Choroid plexus epithelial cell (primary cell): ENCODE results near the gene PRDM11.

DNA sequence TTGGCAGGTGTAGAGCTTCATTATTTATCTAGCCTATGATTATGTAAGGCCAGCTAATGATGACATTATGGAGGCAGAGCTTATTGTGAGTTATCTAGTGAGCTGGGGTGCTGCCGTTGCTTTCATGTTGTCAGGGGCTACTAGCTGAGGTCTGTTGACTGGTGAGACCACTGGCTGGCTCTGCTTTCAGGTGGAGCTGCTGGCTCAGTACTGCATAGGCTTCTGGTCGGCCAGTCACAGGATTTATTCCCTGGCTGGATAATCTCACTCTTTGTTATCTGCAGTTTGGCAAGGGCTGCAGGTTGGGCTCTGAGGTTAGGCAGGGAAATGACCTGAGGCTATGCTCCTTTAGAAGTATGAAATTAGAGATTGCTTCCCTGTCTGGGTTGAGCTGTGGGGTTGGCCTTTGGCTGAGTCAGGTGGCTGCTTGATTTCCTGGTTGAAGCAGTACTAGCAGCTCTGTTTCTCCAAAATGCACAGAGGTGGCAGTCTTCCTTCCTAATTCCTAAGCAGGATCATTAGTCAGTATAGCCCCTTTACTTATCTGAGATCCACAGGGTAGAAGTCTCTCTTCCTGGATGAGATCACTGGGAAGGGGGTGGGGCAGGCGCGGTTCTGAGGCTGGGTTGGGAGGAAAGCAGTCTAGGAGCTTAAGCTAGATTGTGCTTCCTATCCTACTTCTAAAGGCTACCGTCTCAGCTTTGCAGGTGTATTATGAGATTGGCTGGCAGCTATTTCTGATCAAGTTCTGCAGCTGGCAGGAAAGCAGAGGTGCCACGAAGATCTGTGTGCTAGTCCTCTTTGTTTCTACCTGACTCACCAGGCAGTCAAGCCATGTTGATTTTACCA, 1917.6 kb downstream of the LRRC4C start:
- RRBS = no CpG with 5 or more reads among the region's 6 CpGs

DNA sequence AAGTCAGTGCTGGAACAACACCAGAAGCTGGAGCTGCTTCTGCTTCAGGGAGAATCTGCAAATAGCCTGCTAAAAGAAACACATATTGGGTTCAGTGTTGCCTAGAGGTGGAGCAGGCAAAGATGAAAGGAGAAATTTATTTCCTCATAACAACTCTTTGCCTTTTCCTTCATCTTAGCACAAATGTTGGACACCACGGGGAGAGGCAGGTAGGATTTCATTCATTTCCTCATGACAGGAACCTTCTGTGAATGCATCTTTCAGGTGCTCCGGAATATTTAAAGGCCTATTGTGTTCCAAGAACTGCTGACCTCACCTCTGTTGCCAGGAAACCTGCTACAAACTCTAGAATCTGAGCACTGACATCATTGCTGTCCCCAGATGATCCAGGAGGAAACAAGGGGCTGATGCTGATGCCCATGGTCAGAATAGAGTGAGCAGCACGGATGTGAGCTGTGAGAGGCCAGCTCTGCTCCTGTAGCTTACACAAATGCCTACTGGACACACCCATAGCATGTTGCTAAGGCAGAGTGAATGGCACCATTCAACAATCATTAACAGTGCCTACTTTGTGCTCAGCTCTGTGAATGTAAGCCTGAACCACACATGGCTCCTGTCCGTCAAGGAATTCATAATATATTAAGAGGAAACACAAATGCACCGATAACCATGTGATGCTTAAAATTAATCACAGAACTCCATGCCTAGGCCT, 276.8 kb upstream of the API5 start:
- RRBS = no CpG with 5 or more reads among the region's 5 CpGs

DNA sequence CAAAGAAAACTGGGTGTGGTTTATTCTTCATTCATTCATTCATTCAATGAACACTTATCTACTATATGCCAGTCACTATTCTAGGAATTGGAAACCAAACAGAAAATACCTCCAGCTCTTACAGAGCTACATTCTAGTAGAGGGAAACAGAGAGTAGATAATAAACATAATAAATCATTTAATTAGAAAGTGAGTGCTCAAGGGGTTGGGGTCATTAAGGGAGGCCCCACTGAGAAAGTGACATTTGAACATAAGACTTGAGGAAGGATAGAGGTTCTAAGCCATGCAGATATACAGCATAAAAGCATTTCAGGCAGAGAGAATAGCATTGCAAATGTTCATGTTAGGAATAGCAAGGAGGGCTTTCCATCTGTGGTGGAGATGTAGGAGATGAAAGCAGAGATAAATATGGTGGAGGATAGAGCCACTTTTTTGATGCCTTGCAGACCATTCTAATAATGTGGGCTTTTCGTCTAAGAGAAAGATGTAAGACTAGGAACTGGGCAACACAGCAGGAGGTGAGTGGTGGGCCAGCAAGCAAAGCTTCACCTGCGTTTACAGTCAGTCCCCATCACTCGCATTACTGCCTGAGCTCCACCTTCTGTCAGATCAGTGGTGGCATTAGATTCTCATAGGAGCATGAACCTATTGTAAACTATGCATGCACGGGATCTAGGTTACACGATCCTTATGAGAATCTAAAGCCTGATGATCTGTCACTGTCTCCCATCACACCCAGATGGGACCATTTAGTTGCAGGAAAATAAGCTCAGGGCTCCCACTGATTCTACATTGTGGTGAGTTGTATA, 62.4 kb downstream of the TTC17 start:
- RRBS = no CpG with 5 or more reads among the region's 5 CpGs

GRCh38 chr11:43435877-43436386, 77.2 kb downstream of the TTC17 start:
- RRBS = no CpG with 5 or more reads among the region's 3 CpGs

DNA sequence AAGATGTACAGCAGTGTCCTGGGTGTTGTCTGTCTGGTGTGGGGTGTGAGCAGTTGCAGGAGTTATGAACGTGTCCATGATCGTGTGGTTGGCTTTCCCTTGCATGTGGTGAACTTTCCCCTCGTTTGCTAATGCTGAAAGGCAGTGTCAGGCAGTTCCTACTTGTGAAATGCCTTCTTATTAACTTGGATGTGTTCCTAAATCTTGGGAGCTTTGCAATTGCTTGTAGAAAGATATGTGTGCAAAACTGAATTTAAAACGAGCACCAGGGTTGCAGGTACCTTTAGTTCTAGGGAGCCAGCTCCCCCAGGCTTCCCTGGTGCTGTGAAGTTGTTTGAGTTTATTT, 35.9 kb upstream of the HSD17B12 start:
- RRBS = no CpG with 5 or more reads among the region's 4 CpGs

- RRBS = no CpG with 5 or more reads among the region's 3 CpGs
These were observed 5.7 kb downstream of the ALKBH3 start for GRCh38 chr11:43886285-43886864.

DNA sequence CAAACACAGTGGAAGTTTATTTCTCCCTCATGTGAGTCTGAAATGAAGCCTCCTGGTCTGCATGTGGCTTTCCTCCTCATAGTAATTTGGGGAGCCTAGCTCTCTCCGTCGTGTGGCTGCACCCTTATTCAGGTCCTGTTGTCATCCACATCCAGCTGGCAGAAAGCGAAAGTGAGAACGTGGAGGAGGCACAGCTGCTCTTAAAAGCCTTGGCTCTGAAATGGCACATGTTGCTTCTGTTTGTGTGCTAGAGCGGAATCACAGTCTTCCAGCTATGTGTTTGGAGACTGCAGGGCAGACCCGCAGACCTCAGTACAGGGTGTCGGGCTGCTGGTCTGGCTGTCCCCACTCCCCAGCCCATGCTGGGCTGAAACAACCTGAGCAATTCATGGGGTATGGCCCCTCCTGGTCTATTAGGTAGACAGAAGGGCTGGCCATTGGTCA, 50.4 kb downstream of the C11orf96 start:
- RRBS = no CpG with 5 or more reads among the region's 7 CpGs

GRCh38 chr11:44590642-44591807, 25.6 kb downstream of the CD82 start:
- RRBS = no CpG with 5 or more reads among the region's 11 CpGs

DNA sequence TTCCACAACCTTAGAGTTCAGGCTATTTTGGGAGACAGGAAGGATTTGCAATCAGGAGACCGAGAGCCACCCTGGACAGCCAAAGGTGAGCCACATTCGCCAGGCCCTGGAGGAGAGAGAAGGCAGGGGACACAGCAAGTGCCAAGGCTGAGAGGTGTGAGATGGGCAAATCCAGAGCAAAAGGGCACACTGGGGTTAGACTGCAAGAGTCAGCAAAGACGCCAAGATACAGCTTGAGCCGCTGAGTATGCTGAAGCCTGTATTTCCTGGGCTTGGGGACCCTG, 66.4 kb downstream of the CD82 start:
- RRBS = no CpG with 5 or more reads among the region's 4 CpGs

- RRBS = no CpG with 5 or more reads among the region's 5 CpGs
These were observed 67.0 kb upstream of the TSPAN18 start for GRCh38 chr11:44659625-44660278.

GRCh38 chr11:44857427-44857922, 93.2 kb downstream of the TP53I11 start:
- RRBS = no CpG with 5 or more reads among the region's 9 CpGs

DNA sequence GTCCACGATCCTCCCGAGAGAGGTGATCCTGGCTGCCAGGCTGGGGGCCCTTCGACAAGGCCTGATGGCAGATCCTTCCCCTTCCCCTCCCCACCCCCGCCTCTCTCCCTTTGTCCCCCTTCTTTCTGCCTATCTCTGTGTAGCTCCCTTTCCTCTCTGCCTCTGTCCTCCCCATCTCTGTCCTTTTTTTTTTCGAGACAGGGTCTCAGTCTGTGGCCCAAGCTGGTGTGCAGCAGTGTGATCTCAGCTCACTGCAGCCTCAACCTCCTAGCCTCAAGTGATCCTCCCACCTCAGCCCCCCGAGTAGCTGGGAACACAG, 38.9 kb downstream of the TP53I11 start:
- RRBS = no CpG with 5 or more reads among the region's 6 CpGs

DNA sequence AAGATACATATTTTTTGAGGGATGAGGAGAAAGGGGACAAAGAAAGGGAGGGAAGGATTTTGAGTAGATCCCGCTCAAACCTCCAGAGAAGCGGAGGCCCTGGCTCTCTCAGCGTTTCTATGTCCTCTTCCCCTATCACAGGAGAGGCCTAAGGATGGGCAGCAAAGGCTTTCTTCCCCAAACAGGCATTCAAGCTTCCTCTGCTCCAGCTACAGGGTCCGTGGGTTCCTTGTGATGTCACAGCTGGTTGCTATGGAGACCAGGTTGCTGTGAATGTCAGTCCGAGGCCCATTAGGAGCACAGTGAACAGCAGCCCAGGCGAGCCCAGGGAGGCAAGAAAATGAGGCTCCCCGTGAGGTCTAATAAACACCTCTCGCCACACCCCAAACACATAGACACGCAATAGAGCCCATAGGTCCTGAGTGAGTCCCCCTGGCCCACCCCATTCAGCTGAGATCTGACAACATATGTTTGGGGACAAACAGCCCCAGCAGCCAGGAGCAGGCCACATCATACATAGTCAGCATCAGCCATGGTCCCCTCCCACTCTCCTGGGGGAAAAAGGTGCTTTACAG, 22.9 kb upstream of the TP53I11 start:
- RRBS = no CpG with 5 or more reads among the region's 9 CpGs

DNA sequence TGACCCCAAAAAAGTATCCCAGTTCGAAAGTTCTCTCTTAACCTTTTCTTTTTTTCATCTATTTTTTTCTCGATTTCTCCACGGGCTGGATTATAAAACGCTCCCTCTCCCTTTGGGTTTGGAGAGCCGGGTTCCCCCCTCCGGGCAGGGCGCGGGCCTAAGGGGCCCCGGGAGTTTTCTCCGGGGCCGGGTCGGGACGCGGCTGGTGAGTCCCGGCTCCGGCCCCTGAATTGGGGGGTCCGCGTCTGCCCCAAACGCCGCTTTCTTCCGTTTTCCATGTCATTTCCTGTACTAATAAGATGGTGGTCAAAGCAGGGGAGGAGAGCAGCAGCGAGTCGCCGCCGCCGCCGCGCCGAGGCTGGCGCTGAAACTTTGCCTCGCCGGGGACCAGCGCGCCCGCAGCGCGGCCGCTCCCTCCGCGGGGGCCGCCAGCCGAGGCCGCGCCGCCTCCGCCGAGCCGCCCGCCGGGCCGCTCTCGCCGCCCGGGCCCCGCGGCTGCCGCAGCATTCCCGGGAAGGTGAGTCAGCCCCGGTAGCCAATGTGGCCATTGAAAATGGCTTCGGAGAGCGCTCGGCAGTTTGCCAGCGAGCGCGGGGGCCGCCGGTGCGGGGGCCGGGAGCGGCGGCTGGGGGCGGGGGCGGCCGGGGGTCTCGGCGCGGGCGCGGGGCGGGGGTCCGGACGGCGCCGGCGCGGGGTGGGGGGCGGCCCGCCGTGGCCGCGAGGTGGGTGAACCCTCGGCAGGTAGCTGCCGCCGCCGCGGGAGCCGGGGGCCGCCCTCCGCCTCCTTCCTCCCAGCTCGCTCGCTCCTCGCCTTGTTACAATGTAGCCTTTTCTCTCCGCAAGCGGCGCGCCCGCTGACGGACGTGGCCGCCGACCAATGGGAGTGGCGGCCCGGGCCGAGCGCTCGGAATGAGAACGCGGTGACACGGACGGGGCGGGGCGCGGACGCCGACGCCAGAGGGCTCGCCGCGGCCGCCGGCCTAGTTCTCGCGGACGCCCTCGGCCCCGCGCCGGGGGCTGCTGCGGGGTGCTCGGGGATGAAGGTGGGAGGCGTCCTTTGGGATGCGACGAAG, at the start of gene PRDM11:
PRDM11 (plus strand) TSS at position 279 of the 1,073 bp plus-strand sequence.
- RRBS = 1% methylated on average over 64 of the region's 143 CpGs

- RRBS = no CpG with 5 or more reads among the region's 10 CpGs
These were observed 32.4 kb downstream of the SYT13 start for GRCh38 chr11:45253648-45254219.

DNA sequence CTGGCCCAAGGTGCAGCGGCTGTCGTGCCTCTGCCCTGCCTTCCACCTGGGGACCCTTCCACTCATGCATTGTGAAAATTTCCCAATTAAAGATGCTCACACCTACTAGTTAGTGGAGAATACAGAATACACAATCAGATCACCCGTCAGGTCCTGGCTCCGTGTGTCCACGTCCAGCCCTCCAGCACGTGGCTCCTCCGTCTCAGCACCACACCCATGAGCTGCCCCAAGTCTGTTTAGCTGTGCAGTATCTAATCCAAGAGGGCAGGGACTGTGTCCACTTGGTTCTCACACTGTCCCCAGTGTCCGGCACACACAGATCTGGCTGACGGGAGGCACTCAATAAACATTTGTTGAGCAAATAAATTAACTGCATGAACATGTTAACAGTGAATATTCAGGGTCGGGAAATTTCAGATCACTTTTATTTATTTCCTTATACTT, 110.9 kb downstream of the CHST1 start:
- RRBS = no CpG with 5 or more reads among the region's 10 CpGs

DNA sequence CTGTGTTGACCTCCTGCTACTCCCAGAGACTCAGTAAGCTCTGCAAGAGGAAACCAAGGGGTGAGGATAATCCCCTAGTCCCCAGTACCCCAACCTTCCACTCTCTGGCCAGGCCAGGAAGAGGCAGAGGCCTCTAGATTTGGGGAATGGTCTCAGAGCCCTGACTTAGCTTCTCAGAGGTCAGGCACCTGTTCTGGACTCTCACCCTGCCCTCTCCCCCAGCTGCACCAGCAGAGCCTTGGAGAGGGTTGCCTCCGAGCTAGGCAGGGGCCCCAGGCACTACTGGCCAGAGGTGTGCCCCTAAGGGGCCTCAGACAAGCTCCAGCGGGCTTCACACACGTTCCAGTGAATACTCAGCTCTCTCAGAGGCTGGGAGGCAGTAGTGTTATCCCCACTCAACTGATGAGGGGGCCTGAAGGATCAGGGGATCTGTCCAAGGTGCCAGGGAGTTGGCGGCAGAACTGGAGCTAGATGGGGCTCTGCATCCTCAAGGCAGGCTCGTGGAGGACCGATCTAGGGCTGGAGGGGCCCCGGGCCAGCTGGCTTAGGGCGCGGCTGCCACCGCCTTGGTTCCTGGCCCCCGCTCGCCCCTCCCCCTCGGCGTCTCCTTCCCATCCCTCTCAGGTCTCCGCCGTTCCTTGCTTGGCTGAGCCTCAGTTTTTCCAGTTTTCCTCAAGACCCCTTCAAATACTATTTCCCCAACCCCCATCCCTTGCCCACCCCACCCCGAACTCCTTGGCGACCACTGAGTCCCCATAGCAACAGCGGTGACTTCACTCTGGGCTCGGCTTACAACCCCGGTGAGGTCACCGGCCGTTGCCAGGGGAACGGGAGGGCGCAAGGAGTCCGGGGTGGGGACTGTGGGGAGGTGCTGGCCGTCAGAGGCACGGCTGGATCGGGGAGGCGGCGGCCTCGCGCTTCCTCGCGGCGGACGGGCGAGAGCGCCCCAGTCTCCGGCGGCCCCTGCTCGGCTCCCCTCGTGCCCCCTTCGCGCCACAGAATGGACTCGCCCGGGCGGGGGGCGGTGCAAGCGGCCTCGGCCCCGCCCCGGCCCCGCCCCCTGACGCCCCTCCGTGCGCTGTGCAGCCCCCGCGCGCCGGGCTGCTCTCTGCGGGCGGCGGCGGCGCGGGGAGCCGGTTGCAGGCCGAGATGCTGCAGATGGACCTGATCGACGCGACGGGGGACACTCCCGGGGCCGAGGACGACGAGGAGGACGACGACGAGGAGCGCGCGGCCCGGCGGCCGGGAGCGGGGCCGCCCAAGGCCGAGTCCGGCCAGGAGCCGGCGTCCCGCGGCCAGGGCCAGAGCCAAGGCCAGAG, 7.6 kb downstream of the FREY1 start:
- RRBS = 2% methylated on average over 37 of the region's 94 CpGs

DNA sequence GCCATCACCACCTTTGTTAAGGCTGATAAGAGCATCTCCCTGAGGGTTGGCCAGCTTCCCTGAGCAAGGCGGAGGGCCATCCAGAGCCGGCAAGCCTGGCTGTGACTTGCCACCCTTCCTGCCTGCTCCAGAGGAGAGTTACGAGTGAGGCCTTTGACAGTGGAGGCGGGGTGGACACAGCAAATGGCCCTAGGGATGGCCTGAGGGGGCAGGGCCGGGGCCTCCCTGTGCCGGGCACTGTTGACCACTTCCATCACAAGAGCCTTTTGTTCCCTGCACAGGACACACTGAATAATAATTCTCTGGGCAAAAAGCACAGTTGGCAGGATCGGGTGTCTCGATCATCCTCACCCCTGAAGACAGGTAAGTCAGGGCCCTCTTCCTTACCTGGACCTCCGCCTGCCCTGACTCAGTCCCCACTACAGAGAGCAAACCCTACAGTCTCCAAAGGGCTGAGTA, 5.3 kb downstream of the FREY1 start:
- RRBS = no CpG with 5 or more reads among the region's 9 CpGs

DNA sequence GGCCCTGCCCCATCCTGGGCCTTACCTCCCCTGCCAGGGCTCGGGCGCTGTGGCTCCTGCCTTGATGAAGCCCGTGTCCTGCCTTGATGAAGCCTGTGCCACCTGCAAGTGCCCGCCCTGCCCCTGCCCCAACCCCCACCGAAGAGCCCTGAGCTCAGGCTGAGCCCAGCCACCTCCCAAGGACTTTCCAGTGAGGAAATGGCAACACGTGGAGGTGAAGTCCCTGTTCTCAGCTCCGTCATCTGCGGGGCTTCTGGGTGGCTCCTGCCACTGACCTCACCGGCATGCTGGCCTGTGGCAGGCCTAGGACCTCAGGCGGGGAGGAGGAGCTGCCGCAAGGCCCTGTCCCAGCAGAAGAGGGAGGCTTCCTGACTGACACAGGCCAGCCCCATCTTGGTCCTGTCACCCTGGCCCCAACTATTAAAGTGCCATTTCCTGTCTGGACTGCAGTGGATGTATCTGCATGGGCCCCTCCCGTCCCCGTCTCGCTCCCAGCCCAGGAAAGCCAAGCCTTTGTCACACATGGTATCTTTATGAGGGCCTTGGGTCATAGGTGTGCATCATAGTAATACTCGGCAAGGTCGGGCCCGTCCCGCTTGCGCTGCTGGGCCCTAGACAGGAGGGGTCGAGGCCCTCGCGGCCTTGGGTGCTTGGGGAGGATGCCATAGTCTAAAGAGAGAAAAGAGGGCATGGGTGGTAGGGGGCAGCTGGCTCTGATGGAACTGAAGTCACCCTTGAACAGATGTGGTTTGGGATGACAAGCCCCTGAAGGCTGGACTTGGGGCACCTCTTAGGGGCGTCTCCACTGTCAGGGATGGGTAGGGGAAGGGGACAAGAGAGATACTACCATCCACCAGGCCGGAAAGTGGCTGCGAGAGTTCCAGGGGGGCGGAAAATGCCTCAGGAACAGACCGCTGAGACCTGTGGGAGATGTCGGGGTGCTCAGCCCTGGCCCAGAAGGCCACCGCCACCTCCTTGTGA, 759 bp downstream of the FREY1 start:
- RRBS = no CpG with 5 or more reads among the region's 29 CpGs

DNA sequence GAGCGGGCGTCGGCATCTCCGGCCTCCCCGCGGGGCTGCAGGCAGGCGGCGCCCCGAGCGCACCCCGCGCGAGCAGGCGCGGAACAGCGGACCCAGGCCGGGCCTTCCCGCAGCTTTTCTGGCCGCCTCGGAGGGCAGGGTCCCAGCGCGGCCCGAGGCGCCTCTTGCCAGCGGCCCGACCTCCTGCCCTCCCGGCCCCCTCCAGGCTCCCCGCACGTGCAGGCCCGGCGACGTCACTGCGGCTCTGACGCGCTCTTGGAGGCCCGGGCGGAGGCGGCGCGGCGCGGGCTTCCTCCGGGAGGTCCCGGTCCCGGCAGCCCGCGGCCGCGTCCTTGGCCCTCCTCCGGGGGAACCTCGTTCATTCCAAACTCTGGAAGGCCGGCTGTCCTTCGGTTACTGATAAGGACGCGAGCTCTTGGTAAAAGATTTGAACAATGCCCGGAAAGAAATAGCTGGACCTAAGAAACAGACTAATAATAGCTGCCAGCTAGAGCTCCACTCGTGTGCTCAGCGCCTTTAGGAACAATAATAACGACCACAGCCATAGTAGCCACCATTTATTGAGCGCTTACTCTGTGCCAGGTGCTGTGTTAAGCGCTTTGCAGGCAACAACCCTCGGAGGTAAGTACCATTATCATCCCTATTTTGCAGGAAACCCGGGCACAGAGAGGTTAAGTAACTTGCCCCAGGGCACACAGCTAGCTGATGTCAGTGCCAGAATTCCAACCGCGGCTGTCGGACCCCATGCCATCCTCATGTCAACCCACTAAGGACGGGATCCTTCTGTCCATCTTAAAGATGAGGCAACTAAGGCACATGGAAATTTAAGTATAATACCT, 39.2 kb upstream of the CREB3L1 start:
- RRBS = 1% methylated on average over 32 of the region's 67 CpGs